Natural killer cell (primary cell): ENCODE data around the genes ZNF740, SP7 and HOXC5.

DNA sequence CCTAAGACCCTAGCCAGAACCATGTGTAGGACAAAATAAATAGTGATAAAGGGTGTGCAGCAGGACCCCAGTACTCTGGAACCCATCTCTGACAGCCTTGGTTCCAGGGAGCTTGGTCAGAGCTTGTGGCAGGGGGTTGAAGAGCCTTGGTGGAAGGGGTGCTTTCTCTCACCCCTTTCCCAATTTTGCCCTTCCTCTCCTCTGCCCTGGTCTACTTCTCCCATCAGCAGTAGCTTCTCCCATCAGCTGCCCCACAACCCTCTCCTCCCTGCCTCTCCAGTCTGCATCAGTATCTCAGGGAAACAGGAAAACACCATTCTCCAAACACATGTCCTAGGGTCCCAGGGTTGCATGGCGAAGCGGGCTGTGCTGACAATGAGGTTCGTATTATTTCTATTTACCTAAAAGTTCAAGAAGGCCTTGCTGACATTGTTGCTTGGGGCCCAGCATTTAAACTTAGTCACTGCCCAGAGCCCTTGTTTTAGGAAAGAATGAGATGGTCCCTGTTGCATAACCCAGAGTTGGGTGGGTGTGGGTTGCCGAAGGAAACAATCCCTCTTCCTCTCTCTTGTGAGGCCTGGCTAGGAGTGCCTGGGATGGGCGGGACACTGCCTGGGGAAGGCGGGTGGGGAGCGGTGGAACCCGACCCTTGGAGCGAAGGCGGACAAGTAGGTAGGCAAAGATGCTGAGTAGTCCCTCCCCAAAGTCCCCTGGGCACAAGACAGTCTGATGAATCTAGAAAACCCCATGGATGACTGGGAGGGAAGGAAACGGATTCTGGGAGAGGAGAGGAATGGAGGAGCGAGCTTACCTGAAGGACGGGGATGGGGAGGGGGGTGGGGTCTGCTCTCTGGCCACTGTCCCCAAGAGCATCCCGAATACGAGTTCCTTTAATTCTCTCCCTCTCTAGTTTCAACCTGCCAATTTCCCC is 1.2 kb upstream of the IGFBP6 start:
- PRO-cap = no peak

- PRO-cap = no peak
Observed at GRCh38 chr12:53113301-53113889, 10.1 kb downstream of the SOAT2 start.

GRCh38 chr12:53180397-53180961 is at the start of gene ZNF740:
ZNF740 (plus strand) TSS chr12:53180722.
- PRO-cap = bidirectional peak, plus-strand start at chr12:53180750, minus-strand start at chr12:53180367

GRCh38 chr12:53182758-53183381 is 2.1 kb upstream of the CSAD start:
- PRO-cap = no peak

GRCh38 chr12:53220793-53221462 is 11.1 kb downstream of the RARG start:
- PRO-cap = bidirectional peak, plus-strand start at chr12:53221209, minus-strand start at chr12:53221022

DNA sequence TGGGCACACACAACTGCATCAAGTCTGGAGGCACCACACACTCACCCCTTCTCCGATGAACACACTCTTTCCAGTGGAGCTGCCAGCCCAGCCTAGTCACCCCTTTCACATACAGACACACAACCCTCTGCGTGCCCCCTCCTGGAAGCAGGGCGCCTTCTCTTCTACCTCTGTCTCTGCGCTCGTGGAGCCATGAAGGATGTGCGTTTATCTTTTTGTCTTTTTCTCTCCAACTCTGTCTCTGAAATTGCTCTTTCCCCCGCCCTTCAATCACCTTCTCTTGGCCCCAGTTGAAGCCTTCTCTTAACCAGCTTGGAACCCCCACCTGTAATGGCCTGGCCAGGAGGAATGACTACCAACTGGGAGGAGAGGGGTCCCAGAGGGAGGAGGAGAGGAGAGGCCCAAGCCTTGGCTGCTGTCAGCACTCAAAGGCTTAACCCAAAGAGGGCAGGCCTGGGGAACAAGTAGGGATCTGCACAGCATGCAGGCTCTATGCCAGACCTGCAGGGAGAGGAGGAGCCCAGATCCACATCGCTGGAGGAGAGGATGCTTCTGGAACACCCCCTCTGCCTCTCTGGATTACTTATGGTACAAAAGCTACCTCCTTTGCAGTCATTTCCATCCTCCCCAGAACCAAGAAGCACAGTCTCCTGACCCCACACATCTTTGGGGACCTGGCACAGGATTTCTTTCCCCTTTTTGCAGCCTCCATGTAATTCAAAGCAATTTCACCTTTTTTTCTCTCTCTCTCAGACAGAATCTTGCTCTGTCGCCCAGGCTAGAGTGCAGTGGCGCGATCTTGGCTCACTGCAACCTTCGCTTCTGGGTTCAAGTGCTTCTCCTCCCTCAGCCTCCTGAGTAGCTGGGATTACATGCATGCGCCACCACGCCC is 6.4 kb downstream of the RARG start:
- PRO-cap = no peak

GRCh38 chr12:53336301-53336581 is at the start of gene SP7:
SP7 (minus strand) TSS chr12:53336354.
- PRO-cap = no peak

GRCh38 chr12:53344546-53345576 is 8.7 kb upstream of the SP7 start:
- PRO-cap = unidirectional peak, minus-strand start at chr12:53345312

DNA sequence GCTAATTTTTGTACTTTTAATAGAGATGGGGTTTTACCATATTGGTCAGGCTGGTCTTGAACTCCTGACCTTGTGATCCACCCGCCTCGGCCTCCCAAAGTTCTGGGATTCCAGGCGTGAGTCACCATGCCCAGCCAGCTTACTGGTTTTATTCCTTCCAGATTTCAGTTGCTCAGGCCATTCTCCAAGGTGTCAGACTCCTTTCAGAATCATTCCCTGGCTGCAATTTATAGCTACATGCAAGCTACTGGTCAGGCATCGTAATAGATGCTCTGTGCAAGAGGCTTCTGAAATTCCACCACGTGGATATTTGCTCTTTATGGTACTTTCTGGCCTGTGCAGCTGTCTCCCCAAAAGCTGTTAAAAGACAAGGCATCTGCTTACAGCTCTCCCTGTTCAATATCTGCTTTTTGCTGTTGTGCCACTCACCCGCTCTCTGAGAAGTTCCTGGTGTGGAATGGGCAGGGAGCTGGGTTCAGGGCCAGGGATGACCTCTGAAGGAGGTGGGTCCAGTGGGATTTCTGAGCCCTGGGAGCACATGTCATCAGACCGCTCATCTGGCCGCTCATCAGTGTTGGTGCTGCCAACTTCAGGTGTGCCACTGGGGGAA is 17.6 kb downstream of the MAP3K12 start:
- PRO-cap = no peak

- PRO-cap = no peak
Observed at GRCh38 chr12:53498423-53498810, 841 bp downstream of the MAP3K12 start.

- PRO-cap = no peak
Observed at GRCh38 chr12:53506808-53507474, 343 bp downstream of the NPFF start.

GRCh38 chr12:53561325-53562233 is 54.3 kb upstream of the NPFF start:
- PRO-cap = no peak

GRCh38 chr12:53675368-53676029 is 384 bp downstream of the ATP5MC2 start:
- PRO-cap = bidirectional peak, plus-strand start at chr12:53675931, minus-strand start at chr12:53675856

DNA sequence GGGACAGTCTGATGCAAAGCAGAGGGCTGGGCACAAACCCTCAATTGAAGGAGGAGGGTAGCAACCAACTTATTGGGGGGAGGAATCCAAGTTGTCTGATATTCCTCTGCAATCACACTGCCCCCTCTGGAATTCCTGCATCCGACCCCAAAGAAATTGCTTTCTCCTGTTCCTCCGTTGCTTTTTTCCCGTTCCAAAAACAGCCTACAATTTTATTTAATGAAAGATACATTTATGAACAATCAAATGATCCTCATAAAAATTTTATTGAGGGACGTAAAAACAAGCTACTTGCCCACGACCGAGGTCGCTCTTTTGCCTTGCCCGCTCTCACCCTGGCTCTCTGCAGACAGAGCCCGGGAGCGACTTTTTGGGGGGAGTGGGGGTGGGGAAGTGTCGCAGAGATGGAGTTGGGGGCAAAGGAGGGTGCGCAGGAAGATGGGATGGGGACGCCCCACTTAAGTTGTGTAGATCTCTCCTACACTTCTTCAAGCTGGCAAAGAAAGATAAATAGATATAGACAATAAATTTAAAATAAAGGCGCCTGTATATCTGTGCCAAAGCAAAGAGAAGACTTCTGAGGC is 1.1 kb upstream of the HOXC9 start:
- PRO-cap = no peak

GRCh38 chr12:54013224-54013956 is 4.6 kb downstream of the HOXC8 start:
- PRO-cap = no peak

DNA sequence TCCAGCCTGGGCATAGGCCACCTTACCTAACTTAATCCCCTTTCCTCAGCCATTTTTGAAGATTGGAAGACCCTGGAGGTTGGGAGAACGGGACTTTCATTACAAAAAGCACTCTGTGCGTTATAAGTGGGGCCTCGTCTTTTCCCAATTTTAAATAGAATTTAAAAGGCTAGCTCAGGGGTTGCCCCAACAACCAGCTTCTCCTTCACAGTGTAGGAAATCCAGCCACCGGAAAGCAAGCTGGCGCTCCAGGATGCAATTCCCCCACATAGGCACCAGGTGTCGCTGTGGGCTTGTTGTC is 430 bp upstream of the HOXC5 start:
- PRO-cap = no peak

DNA sequence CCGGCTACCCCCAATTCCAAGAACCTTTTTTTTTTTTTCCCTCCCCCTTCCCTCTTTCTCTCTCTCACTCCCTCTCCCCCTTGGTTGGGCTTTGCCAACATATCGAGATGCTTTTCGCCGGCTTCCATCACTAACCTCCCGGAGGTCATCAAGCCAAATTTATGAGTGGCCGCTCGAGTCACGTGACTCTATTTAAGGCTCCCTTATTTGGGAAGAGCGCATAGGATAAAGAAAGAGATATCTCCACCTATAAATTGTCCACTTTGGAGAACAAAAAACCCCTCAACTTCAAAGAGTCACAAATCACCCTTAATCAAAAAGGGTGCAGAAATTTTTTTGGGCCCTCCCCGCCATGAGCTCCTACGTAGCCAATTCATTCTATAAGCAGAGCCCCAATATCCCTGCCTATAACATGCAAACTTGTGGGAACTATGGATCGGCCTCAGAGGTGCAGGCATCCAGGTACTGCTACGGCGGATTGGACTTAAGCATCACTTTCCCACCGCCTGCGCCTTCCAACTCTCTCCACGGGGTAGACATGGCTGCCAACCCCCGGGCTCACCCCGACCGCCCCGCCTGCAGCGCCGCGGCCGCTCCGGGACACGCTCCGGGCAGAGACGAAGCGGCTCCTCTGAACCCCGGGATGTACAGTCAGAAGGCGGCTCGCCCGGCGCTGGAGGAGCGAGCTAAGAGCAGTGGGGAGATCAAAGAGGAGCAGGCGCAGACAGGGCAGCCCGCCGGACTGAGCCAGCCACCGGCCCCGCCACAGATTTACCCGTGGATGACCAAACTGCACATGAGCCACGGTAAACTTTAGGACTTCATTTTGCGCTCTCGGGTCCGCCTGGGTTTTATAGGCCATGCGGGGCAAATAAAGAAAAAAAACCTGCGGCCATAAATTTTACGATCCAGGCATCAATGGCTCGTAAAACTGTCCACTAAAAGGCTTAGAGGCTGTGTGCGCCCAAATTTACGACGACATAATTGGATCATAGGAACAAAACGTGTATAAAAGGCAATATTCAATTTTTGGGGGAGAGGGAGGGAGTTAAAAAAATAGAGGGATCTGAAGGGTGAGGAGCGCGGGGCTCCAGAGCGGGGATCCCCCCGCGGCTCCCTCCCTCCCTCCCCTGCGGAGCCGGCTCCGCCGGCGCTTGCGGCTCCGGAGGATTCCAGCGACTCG is at the start of gene HOXC5:
HOXC5 (plus strand) TSS at position 280 of the 1,183 bp plus-strand sequence.
- PRO-cap = no peak

GRCh38 chr12:54051970-54052634 is 1.5 kb upstream of the HOXC4 start:
- PRO-cap = no peak

- PRO-cap = no peak
Observed at GRCh38 chr12:54131906-54133027, 56.5 kb downstream of the SMUG1 start.

GRCh38 chr12:54135212-54136070 is 53.3 kb downstream of the SMUG1 start:
- PRO-cap = no peak